Mesenchymal stem cell of adipose (primary cell): Measurements from ENCODE around the genes UROD, TOE1, TMEM69 and TSPAN1.

DNA sequence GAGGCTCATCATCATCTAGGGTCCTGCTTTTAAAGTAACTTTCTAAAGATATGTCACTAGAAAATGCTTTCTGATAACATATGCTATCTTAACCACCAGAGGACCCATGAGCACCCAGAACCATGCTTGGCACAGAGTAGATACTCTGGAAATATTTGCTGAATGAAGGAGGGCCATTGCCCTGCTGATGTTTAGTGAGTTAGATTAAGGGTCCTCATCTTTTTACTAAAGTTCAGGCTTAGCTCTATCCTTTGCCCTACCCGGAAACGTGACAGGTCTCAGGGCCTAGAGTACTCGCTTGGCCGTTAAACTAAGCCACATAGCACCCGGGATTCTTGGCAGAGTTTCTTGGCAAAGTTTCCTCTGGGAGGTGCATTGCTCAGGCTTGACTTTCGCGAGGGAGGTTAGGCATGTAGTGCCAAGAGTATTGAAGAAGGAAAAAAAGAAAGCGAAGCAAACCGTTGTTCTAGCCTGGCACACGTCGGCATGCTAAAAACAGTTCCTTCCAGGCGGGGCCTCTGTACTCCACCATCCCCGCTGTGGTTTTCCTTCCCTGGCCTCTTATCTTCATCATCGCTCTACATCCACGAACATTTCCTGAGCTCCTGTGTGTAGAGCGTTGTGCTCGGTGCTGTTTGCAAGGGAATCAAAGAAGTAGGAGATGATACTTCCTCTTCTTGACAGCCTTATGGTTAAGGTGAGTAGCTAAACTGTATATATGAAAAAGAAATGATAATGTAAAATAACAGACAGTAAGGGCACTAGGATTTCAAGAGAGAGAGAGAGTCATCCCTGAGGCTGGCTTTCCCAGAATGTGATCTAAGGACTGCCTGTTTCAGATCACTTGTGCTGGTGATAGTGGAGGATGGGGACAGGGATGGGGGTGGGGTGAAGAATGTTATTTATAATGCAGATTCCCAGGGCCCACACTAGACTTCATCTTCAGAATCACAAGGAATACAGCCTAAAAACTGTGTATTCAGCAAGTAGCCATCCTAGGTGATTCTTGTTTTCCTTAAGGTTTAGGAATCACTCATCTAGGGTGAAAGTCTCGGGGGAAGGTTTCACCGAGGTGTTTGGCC is 18.7 kb downstream of the RNF220 start:
- CAGE, long polyA plus RNA: no peak

GRCh38 chr1:44644877-44646023 is 29.0 kb downstream of the TMEM53 start:
- CAGE, long polyA plus RNA: no peak

- CAGE, long polyA plus RNA: no peak
Observed at GRCh38 chr1:44681815-44682492, 7.4 kb downstream of the ARMH1 start.

DNA sequence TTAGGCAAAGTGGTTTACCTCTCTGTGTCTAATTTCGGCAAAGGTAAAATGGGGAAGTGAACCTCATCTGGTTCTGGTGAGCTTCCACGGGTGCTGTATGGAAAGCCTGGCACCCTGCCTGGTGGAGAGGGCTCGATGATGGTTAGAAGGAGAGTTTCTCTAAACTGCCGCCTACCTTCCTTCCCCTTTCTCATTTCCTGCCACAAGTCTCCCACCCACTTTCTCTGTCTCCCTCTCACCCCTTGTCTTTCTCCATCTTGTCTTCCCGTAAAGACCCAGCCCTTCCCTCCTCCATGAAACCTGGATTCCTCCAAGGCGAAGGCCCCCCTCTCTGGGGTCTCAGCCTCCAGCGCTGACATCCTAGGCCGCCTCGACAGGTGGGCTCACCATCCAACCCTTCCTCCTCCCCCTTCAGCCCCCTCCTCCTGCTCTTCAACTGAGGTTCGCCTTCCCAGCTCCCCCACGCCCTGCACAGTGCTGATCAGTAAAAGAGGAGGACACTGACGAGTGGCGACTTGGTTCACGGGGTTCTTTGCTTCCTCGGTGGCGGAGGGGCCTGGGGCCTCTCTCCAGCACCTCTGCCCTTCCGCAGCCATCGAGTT is 16.0 kb upstream of the KIF2C start:
- CAGE, long polyA plus RNA: no peak

- CAGE, long polyA plus RNA: no peak
Observed at GRCh38 chr1:44757400-44757738, 17.7 kb downstream of the KIF2C start.

GRCh38 chr1:44776455-44777059 is 1.2 kb downstream of the RPS8 start:
- CAGE, long polyA plus RNA: no peak

- CAGE, long polyA plus RNA: no peak
Observed at GRCh38 chr1:44810102-44811118, 2.1 kb downstream of the BTBD19 start.

- CAGE, long polyA plus RNA: no peak
Observed at GRCh38 chr1:45011801-45012565, at the start of gene UROD. Gene UROD (plus strand): TSS chr1:45012254.

GRCh38 chr1:45339652-45340749 is at the start of gene TOE1:
Gene TOE1 (plus strand): TSS chr1:45340170.
- CAGE, long polyA plus RNA: no peak

DNA sequence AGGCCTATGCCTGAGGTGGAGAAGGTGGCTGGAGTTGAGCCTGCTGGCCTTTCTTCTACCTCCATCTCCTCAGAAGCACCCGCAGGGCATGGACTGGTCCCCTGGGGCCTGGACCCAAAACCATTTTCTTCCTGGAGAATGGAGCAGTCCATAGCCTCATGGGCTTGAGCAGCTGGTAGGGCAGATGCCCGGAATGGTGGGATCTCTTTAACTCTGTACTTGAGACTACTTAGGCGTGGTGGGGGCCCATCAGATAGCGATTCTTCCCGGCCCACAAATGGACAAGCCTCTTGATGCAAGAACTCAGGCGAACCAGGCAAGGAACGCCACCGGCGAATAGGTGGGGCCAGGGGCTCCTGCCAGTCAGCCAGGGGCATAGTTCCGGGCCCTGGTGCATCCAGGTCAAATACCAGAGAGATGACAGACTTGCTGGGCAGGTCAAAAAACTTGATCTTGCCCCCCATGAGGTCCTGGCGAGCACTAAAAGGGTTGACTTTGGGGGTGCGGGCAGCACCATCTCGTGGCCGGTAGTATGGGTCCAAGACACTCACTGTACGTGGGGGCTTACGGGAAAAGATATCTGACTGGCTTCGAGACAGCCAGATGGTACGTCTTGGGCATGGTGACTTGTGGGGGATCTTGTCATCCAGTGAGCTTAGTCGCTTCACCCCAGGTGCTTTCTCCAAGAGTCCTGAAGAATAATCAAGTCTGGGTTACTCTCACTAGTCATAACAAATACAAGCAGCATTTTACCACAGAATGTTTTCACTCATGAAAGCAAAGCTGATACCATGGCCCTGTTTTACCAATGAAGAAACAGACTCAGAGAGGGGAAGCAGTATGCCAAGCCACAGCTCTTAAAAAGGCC is 5.1 kb downstream of the TOE1 start:
- CAGE, long polyA plus RNA: no peak

DNA sequence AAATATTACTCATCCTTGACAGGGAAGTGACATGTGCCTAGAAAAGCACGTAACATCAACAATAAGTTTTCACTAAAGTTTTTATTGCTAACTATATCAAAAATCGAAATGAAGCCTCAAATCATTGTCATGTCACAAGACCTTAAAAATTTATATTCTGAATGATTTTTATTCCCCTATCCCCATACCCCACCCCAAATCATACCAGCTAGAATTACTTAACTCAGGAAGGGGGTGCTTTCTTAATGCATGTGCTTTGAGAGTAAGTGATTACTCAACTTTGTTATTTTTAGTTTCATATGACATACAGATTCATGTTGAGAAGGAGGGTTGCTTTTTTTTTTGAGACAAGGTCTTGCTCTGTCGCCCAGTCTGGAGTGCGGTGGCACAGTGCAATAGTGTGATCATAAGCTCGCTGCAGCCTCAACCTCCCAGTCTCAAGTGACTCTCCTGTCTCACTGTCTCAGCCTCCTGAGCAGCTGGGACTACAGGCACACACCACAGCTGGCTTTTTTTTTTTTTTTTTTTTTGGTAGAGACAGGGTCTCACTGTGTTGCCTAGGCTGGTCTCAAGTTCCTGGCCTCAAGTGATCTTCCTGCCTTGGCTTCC is 53.9 kb downstream of the TOE1 start:
- CAGE, long polyA plus RNA: no peak

GRCh38 chr1:45510891-45511572 is 10.7 kb downstream of the PRDX1 start:
- CAGE, long polyA plus RNA: no peak

DNA sequence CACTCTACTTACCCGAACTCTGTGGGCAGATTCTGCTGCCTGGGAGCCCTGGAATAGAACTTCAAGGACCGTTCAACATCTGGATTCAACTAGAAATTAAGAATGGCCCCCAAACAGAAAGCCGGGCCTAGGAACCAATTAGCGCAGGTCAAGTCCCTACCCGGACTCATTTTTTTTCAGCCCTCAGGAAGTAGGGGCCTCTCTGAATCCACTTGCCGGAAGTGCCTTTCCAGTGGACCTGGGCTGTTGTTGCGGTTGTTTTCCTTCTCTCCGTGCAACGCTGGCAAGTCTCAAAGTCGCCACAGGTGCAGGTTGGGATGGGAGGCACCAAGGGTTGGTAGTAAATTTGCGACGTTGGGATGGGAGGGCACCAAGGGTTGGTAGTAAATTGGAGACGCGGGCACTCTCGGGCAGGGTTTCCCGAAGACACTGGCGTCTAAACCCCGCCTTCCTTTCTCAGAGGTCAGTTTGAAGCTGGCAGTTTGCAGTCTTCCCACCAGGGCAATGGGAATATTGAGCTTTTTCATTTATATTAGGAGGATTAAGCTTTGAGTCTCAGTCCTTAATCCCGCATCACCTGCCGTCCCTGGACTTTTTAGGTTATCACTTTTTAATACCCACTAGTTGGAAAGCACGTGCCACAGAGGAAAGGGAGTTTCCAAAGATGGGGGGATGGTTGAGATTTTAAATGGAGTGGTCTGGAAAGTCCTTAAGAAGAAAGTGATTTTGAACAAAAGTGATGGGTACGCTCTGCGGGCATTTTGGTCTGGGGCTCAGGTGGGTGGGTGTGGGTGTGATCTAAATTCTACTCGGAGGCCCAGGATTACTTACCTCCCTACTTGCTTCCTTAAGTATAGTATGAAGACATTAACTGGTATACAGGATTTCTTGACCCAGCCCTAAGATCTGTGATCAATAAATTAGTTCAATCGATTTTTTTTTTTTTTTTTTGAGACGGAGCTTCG is at the start of gene TMEM69:
Gene TMEM69 (plus strand): TSS at position 211 of the 965 bp plus-strand sequence.
- CAGE, long polyA plus RNA: no peak

DNA sequence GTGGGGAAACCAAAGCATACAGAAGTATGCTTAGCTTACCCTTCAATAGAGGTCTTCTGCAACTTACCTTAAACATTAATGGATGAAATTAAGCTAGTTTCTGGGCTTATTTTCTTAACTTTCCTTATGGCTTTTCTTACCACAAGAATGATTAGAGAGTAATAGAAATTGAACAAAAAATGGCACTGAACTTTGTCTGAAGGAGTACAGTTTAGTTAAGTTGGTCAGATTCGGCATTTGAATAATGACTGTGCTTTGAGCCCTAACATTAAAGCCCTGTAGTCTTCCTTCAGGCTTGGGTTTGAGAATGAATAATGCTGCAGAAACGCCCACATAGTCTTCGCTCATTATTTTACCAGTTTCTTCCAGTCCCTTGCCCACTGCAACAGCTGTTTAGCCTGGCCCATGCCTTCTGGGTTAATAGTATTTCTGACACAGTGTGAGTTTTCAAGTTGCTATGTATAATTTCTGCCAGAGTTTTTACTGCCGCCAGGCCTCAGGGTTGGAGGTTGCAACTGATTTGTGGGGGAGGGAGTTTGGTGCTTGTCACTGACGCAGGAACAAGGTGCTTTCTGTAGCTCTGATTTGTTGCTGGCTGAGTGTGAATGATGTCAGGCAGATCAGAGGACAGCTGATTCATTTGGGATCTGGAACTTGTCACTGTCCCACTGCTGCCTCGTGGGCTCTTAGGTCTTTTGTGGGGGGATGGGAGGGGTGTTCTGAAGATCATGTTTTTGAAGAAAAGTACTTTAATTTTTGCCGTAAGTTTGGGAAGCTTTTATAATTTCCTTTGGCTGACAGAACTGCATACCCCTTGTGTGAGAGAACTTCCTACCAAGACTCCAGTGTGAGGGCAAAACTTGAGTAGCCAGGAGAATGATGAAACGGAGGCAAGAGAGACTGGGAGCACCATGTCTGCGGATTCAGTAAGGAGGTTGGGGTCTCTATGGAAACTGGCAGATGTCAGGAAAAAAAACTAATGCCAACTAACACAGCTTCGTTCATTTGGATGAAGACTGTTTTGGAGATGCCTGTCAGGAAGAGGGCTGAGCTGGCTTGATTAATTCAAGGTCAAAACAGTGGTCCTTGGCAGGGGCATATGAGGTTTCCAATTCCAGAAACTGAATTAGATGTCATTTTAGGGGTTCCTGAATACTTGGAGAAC is 109.9 kb downstream of the MAST2 start:
- CAGE, long polyA plus RNA: no peak

DNA sequence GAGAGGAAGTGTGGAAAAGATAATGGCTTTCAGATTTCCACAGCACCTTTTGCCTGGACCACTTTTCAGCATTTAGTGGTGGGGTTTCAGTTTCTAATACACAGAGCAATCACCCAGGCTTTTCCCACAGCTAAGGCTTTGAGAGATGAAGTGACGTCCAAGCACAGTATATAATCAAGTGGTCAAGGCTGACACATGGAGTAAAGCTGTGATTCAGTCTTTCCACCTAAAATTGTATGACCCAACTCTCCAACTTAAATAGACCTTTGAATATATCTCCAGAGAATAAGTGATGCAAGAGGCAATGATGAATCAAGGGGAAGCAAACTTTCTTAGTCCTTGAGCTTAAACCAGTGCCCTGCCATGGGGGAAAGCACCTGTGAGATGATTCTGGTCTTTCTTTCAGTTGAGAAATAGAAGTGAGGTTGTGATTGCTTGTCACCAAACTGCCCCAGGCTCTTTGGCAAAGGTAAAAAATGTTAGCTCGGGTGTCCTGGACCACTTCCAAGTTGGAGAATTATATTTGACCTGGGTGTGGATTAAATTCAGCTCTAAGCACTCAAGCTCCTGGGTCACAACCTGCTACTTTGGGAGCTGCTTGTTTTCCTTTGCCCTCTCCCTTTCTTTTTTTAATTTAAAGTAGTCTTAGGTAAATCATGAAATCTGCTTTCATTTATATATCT is 2.4 kb upstream of the PIK3R3 start:
- CAGE, long polyA plus RNA: no peak

DNA sequence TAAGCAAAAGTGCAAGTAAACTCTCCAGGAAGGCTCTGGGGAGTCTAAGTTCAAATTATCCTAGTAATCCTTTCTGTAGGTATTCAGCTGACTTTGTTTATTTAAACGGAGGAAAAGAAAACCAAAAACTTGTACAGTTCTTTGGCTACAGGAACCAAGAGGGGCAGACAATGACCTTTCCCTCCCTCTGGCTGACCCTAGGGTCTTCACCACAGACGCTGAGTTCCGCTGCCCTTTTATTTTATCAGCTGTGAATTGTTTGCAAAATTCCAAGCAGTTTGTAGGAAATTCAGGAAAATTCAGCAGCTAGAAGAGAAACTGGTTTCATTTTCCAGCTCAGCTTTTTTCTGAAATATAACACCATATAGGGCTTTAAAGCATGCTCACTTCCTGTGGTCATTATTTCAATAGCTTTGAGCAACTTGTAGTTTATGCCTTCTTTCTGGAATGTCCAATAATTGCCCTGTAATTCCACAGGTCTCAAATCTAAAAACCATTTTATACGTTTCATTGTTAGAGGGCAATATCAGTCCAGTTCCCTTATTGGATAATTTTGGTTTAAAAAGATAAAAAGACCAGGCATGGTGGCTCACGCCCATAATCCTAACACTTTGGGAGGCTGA is 5.5 kb upstream of the PIK3R3 start:
- CAGE, long polyA plus RNA: no peak

- CAGE, long polyA plus RNA: no peak
Observed at GRCh38 chr1:46171003-46172361, 3.4 kb upstream of the TSPAN1 start.

DNA sequence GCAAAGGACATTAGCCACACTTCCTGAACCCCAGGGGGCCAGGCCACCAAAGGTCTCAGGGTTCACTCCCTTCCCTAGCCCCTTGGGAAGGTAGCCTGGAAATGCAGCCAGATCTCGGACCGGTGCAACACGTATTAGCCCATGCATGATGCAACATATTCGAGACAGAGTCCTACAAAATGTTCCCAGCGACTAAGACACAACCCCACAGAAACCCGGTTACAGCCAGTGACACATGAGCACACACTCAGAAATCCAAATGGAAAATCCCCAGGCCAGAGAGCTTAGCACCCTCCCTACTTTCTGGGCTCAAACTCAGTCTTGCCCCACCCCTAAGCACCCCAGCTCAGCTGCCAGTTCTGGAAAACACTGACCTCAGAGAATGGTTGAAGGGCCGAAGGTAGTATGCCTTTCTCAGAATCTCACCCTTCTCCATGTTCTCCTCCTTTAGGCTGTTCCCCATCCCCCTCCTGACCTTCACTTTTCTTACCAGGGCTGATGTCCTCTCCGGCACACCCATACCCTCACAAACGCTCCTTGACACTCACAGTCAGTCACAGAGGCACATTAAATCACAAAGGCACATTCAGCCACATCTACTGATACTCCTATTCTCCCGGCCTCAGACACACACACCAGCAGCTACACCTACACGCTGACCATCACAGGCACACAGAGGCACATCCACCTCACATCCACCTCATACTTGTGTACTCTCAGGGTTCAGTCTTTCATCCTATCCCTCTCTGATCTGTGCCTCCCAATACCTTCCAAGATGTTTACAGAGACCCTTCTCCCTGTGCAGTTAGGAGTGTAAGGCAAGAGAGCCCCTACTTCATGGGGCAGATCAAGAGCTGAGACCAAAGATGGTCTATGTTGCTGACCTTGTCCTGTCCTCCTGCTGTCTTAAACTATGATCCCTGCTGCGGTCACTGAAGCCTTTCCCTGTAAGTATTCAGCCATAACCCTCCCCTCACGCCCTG is at the start of gene TSPAN1:
Gene TSPAN1 (plus strand): TSS at position 625 of the 983 bp plus-strand sequence.
- CAGE, long polyA plus RNA: no peak

- CAGE, long polyA plus RNA: no peak
Observed at GRCh38 chr1:46192012-46192759, 6.0 kb downstream of the POMGNT1 start.

DNA sequence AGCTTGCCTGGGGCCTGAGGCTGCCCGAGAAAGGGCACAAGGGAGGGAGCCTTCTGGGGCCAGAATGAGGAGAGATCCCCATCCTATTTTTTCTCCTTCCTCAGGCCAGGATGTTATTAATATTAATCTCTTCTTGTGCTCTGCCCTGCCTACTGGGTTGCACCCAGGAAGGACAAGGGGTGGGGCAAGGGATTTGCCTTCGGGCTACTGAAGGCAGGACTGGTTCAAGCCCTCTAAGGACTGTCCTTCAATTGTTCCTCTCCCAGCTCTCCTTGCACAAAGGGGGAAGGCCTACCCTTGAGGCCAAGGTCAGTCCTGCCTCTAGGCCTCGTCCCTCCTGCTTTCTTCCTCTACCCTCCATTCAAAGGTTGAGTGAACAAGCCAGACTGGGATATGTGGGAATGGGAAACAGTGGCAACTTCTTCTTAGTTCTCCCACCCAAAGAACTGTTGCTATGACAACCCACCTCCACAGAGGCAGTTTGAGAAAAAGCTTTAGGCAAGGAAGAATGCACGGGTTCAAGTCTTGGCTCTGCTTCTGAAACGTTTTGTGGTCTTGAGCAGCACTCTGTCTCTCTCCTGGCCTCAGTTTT is 2.6 kb downstream of the LURAP1 start:
- CAGE, long polyA plus RNA: no peak